HGPS cell (cell line): ENCODE measurements around a stretch of chr16.

GRCh38 chr16:17289412-17289694 is 181.4 kb downstream of the XYLT1 start:
- RRBS = no CpG with 5 or more reads among the region's 1 CpG

- RRBS = no CpG with 5 or more reads among the region's 7 CpGs
Observed at GRCh38 chr16:17304132-17304832, 166.5 kb downstream of the XYLT1 start.

DNA sequence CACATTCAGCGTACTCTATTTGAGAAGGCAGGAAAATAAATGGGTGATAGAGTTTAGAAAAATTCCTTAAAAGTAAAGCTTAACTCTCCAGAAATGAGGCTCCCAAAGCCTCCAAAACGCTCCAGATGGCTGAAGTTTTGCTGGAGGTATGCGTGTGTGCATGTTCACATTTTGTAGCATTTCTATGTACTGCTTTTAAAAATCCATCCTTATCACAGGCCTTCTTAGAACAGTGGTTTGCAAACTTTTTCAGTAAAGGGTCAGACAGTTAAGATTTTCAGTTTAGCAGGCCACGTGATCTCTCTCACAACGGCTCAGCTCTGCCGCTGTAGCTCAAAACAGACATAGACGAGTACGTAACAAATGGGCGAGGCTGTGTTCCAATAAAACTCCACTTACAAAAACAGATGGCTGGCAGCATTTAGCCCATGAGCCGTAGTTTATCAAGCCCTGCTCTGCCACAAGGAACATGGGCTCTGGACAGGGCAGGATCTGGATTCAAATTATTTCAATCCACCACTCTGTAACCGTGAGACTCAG is 141.9 kb downstream of the XYLT1 start:
- RRBS = no CpG with 5 or more reads among the region's 11 CpGs

DNA sequence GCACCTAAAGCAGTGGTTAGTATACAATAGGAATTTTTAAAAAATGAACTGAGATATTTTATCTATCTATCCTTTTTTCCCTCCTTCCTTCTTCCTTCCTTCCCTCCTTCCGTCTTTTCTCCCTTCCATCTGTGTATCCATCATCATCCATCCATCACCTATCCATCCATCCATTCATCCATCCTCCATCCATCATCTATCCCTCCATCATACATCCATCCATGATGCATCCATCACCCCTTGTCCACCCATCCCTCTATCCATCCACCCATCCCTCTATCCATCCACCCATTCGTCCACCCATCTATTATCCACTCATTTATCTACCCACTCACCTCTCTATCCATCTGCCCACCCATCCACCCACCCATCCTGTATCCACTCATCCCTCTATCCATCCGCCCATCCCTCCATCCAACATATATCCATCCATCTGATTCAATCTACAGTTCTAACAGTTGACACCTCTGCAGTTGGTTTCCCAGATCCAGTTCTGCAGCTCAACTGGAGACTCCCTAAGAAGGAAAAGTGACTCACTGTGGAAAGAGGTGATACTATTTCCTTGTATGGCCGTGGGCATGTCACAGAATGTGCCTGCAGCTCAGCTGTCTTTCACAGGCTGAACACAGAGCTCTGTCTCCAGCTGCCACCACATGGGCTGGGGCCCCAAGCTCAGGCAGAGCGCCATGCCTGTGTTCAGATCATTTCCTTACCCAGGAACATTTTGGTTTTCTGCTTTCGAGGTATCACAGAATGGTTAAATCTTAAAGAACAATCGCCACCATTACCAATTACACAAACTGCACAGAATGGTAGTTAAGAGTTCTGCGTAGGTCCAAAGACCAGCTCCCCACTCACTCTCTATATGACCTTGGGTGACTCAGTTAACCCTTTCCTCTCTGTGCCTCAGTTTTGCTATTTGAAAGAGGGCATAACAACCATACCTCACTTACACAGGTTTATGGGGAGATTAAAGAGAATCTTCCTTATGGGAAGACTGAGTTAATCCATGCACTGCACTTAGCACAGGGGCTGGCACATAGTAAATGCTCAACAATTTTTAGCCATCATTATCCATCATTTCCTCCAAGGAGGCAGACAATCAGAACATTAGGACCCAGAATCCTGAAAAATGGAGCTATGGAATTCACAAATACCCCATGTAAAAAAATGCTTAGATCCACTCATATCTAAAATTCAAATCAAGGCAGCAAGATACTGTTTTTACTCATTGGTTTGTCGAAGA is 130.6 kb downstream of the XYLT1 start:
- RRBS = no CpG with 5 or more reads among the region's 9 CpGs

- RRBS = no CpG with 5 or more reads among the region's 4 CpGs
Observed at GRCh38 chr16:17392062-17392540, 78.7 kb downstream of the XYLT1 start.

GRCh38 chr16:17416231-17417076 is 54.3 kb downstream of the XYLT1 start:
- RRBS = no CpG with 5 or more reads among the region's 19 CpGs

DNA sequence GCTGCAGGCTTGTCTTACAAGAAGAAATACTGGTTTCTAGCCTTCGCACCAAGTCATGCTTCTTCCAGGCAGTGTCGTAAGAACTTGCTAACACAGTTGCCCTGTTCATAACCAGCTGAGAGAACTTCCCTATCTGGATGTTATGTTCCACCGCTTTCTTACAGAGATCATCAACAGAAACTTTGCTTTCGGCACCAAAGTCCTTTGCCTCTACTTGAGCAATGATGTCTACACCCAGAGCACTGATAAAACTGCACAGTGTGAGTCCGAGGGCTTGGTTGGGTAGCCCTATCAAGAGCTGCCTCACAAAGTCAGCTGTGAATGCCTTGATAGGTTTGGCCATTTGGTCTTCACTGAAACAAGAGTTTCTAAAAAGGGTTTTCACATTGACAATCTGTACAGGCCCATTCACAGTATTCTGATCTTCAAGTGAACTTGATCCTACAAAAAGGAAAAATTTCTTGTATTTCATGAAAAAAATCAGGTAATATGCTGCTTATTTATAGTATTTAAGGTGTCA is 28.0 kb upstream of the ARL6IP1 start:
- RRBS = no CpG with 5 or more reads among the region's 5 CpGs

DNA sequence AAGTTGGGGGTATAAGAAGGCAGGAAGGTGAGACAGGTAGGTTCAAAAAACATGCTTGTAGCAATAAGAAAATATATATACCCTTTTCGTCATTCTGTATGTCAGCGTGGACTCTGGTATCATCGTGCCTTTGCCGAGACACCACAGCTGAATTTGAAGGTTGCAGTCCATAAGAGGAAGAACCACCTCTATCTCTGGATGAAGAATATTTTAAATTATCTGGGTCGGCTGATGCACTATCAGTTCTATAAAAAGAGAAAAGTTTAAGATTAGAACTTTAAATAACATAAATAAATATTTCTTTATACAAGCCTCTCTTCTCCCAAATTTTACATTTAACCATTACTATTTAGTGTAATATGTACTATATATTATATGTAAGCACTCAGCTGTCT is 29.5 kb downstream of the SMG1 start:
- RRBS = no CpG with 5 or more reads among the region's 5 CpGs

GRCh38 chr16:18931778-18932119 is 5.5 kb upstream of the SMG1 start:
- RRBS = no CpG with 5 or more reads among the region's 5 CpGs

GRCh38 chr16:19068220-19068560 is 776 bp downstream of the COQ7 start:
- RRBS = no CpG with 5 or more reads among the region's 8 CpGs

DNA sequence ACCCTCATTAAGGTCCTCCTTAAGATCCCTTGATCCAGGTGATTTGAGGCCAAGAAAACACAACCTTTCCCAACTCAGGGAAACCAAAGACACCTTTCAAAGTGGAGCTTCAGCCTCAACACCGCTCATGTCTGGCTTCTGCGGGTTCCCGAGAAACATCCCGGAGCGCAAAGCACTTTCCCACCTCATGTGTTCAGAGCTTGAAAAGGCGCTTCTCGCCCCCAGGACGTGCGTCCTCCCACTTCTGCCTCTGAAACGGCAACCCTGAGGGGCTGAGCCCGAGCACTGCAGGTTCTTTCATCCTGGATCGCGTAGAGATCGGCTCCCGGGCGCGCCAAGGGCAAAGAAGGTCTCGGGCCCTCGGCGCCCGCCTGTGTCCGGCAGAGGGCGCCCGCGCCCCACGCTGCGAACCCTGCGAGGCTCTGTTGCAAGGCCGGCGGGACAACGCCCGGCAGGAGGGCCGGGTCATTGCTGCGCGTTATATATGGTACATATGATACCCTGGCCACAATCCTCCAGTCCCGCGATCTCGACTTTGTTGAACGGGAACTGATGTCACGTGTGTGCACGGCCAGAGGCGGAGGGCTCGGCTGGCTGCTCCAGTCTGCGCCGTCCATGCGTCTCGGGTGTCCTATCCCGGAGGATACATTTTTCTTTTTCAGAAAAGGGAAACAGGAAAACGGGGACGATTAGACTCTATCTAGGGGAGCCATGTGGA is 19.0 kb downstream of the COQ7 start:
- RRBS = 2% methylated on average over 15 of the region's 50 CpGs

- RRBS = no CpG with 5 or more reads among the region's 12 CpGs
Observed at GRCh38 chr16:19130617-19131659, 17.2 kb downstream of the ITPRIPL2 start.

GRCh38 chr16:19381263-19381816 is 36.3 kb upstream of the TMC5 start:
- RRBS = no CpG with 5 or more reads among the region's 6 CpGs

GRCh38 chr16:19536816-19537785 is 13.4 kb downstream of the CCP110 start:
- RRBS = no CpG with 5 or more reads among the region's 10 CpGs

DNA sequence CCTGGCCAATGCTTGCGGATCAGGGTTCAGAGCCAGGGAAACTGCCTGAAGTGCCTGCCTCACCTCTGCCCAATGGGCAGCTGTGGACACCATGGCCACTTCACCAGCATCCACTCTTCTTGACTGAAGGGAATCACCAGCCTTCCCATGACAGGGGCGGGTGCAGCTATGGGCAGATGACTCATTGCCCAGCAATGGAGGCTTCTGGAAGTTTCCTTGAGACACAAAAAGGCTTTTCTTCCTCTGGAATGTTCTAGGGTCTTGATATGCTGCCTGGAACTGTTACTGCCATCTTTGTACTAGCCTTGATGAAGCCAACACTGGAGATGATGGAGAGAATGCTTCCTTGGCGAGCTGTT is 13.2 kb downstream of the KNOP1 start:
- RRBS = no CpG with 5 or more reads among the region's 3 CpGs

GRCh38 chr16:19718641-19719123 is 611 bp downstream of the IQCK start:
- RRBS = no CpG with 5 or more reads among the region's 22 CpGs

DNA sequence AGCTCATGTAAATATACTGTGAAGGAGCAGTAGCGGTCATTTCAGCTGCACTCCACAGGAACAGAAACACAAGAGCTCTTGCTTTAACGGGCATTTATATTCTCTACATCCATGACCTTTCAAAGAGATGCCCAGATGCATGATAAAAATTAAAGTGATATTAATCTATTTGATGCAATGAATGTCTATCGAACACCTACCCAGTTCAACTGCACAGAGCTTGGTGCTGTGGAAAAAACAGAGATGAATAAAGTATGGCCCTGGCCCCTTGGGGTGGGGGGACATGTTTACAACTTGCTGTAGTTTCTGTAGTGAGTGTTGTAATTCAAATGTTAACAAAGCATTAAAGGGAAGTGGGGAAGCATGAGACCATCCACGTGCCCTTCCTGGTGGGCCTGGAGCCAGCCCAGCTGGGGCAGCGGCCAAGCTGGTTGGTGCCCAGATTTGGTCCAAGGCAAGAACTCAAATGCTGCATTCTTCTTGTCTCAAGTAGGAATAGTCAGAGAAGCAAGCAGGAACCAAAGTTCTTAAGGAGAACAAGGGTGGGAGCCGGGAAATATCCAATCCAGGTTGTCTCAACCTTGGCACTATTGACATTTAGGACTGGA is 48.0 kb downstream of the IQCK start:
- RRBS = no CpG with 5 or more reads among the region's 6 CpGs

GRCh38 chr16:19831693-19832051 is 53.0 kb downstream of the GPRC5B start:
- RRBS = no CpG with 5 or more reads among the region's 4 CpGs

DNA sequence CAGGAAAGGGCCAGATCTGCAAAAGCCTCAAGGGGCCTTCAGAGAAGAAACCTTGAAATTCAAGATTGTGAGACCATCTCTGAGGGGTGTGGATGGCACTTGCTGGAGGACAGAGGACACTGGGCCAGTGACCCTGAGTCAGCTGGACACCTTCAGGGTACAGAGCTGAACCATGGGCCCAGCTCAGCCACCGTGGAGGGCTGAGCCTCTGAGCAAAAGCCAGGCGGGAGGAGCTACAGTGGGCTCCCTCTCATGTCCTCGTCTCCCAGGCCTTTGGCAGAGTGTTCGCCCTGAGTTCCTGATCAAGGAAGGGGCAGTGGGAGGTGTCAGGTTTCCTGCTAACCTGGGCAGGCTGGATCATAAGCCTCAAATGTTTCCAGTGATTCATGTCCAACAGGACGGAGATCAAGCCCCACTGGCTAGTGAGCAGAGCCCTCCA is 3.0 kb downstream of the PDILT start:
- RRBS = no CpG with 5 or more reads among the region's 5 CpGs

GRCh38 chr16:20574554-20574943 is 1.6 kb downstream of the ACSM2B start:
- RRBS = no CpG with 5 or more reads among the region's 3 CpGs